Mesenteric fat pad (tissue), 1 donor: ENCODE data around the genes H2AC19 and H4C15.

- PRO-cap: no peak
Measured at GRCh38 chr1:147542037-147542399, 717 bp downstream of the BCL9 start.

- PRO-cap: no peak
Measured at GRCh38 chr1:147579526-147580061, 38.3 kb downstream of the BCL9 start.

- PRO-cap: bidirectional peak, plus-strand start at chr1:147599826, minus-strand start at chr1:147599629
Measured at GRCh38 chr1:147599762-147599938, 58.3 kb downstream of the BCL9 start.

DNA sequence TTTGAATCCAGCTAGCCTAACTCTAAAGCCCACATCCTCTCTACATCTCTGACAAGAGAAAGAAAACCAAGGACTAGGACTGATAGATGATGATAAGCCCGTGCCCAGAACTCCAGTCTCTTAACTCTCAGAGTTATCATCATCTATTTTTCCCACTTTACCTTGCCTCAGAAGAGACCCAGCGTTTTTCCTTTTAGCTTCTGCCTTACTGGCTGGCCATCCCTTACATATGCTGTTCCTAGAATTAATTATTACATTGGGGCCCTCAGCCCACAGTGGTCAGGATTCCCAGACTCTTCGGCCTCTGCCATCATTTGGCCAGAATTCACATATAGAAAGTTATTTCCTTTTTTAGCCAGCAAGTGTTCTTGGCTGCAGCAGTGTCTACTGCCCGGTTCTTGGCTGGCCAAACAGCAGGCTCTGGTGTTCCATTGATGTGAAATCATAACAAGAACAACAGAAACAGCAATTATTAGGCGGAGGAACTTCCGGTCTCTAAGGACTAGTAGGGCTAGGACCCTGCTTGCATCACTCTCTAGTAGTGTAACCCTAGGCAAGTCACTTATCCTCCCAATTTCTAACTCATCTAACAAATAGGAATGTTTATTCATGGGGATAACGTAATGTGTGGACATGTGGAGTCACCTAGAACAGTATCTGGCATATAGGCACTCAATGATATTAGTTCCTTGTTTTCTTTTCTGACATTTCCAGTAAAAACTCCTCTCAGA lies 8.6 kb upstream of the GJA5 start:
- PRO-cap: no peak

DNA sequence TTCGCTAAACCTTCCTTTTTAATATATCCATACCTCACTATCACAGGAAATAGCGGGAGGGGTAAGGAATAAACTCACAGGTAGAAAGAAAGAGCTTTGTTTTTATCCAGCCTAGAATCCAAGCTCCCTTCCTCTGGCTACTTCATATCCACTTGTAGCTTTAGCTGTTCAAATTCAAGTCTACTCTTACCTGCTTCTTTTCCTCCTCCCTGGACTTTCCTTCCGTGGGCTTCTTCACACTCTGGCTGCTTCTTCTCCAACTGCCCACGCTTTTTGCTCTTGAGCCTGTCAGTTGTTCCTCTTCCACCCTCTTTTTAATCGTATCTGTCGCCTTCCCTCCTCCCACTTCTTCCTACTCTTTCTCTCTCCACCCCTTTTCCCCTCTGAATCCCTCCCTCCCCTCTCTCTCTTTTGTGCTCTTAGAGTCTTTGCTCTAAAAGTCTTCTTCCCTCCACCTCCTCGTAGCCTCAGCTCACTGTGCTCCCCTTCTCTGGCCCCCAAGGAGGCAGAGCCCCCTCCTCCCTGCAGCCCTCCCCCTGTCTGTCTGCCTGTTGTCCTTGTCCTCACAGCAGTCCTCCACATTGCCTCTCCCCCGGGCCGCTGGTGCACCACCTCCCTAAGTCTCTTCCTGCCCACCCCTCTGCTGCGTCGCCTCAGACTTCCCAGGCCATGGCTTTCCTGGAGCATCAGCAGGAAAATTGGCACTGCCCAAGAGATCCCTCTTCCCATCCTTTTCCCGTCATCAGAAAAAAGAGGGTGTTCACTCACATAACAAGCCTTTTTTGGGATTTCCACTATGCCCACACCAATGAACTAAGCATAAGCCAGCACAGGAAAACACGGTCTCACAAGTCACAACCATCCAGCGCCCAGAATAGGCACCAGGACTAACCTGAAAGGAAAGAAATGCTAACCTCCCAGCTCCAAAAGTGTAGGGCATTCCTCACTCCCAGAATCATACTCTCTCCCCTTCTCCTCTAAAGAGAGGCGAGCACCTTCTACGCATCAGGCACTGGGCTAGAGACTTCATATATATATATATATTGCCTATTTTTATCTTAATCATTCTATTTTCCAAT lies 13.0 kb upstream of the GJA5 start:
- PRO-cap: no peak

DNA sequence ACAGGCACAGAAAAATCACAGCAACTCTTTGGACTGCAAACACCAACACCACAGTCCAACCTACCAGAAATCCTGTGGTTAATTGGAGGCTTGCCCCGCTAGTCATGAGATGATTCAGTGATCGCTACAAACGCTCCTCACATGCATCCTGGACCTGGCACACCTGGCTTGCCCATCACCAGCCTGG lies 1.1 kb downstream of the NBPF11 start:
- PRO-cap: no peak

DNA sequence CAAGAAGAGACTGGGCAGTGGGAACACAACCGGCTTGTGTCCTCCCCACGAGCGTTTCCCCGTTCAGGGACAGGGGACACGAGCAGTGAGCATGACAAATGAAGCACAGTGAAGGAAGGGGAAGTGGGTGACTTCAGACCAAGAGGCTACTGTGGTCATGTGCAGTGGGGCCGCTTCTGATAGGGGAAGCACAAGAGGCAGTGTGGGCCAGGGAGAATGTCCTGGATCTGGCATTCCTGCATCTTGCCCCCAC lies 155.5 kb upstream of the NBPF11 start:
- PRO-cap: no peak

DNA sequence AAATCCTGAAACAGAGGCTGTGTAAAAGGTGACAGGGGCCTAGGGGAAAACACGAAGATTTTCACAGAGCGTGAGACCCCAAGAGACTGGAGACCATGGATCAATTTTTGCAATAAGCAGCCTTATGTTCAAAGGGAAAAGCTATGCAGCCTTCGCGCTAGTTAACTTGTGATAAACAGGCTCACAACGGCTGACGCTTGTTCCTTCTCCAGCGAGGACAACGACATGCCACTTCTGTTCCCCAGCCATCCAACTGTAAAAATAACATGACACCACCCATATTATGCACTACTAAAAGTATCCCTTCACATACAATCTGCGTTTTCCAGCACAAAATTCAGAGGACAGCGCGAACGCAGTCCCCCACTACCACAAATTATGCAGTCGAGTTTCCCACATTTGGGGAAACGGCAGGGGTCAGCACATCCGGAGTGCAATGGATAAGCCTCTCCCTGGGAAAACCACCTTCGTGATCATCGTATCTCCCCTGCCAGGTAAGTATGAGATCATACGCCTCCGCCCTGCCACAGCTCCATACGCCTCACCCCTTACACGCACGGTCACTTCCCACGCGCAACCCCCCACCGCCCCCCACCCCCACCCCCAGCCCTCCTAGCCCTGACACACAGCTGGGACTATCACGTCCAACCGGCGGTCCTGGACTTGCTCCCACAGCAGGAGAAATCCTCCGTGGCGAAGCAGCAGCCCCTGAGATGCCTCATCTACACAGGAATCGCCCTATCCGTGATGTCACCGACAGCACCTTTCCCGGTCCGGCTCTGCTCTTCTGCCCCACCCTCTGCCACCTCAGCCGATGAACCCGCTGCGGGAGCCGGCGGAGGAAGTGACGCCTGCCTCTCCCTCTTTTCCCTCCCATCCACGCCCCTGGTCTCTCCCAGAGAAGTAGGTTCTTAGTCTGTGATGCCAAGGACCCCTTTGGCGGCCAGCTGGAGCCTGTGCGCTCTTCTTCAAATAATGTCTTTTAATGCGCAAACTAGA lies 120.8 kb downstream of the PPIAL4G start:
- PRO-cap: no peak

- PRO-cap: no peak
Measured at GRCh38 chr1:148371949-148372340, 111.2 kb downstream of the PPIAL4G start.

DNA sequence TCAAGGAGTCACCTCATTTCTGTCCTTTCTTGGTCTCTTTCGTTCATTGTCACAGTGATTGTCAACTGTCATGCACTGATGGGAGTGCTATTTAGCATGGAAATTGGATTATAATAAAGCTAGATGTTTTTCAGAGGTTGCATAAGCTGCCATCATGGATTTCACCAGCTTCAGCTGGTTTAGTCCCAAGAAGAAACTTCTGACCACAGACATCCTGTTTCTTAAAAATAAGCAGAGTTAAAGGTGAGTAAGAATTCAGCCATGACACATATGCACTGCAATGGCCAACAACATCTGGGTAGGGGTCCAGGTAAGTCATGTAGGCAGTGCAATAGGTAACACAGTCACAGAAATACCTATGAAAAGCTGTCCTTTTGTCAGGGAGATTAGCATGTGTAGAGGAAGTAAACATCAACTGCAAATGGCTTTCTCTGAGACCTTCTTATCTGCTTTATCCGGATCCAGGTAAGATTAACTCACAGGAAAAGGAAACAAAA lies 85.6 kb downstream of the PPIAL4G start:
- PRO-cap: no peak

GRCh38 chr1:149554426-149555074 lies 29.1 kb upstream of the PPIAL4C start:
- PRO-cap: no peak

DNA sequence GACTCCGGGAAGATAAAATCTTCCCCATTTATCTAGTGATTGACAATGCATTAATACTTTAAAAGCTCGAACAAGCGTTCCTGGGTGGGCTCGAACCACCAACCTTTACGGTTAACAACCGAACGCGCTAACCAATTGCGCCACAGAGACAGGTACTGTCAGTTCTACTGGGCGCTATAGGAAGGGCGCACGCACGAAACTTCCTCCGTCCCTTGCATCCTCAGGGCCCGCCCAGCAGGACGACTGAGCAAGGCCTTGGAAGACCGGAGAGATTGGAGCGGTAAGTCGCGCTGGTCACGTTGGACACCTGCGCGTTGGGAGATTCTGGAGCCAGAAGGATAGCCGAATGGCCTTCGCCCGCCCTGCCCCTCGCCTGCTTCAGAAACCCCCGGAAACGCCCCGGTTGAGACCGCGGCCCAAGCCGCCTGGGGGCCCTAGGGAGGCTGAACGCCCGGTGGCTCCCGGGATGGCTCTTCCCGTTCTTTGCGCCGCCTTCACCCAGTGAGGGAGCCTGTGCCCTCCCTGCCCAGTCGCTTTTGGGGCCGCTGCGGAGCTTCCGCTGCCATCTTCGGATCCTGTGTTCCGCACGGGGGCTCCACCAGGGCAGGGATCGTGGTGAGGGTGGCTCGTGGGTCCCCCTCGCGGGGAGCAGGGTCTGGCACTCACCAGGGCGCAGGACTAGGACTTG lies 25.2 kb upstream of the PPIAL4C start:
- PRO-cap: no peak

GRCh38 chr1:149607698-149608398 lies 24.2 kb downstream of the PPIAL4C start:
- PRO-cap: no peak

GRCh38 chr1:149641063-149641547 lies 57.5 kb downstream of the PPIAL4C start:
- PRO-cap: no peak

- PRO-cap: no peak
Measured at GRCh38 chr1:149665517-149665930, 81.9 kb downstream of the PPIAL4C start.

GRCh38 chr1:149850470-149851338 lies at the start of gene H2AC19:
TSS of gene H2AC19 (plus strand) at chr1:149851061.
- PRO-cap: no peak

- PRO-cap: no peak
Measured at GRCh38 chr1:149851339-149852272, 745 bp downstream of the H2AC19 start.

- PRO-cap: no peak
Measured at GRCh38 chr1:149860896-149861943, at the start of gene H4C15. TSS of gene H4C15 (minus strand) at chr1:149861159.

- PRO-cap: no peak
Measured at GRCh38 chr1:149926955-149927558, 546 bp downstream of the SF3B4 start.

- PRO-cap: no peak
Measured at GRCh38 chr1:149935824-149936178, 878 bp downstream of the MTMR11 start.